Parotid gland (tissue), 1 donor: ENCODE results near the gene WNT2B.

GRCh38 chr1:110870766-110871499, 2.0 kb upstream of the CD53 start:
- PRO-cap, result no peak

DNA sequence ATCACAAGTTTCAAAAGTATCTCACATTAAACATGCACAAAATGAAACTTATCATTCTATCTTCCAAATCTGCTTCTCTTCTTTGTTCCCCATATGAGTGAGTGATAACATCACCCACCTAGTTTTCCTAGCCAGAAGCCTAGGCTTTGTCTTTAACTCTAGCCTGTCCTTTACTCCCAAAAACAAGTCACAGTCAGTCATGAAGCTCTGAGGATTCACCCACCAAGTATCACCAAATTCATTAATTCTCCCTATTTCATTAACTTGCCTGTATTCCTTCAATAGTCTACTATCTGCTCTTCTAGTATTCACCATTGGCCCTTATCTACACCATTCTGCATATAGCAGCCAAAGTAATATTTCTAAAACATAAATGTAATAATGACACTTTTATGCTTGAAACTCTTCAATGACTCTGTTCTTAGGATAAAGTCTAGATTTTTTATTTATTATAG, 28.9 kb downstream of the CD53 start:
- PRO-cap, result no peak

GRCh38 chr1:110960733-110961280, 2.9 kb downstream of the LRIF1 start:
- PRO-cap, result no peak

GRCh38 chr1:110962794-110963173, 938 bp downstream of the LRIF1 start:
- PRO-cap, result no peak

DNA sequence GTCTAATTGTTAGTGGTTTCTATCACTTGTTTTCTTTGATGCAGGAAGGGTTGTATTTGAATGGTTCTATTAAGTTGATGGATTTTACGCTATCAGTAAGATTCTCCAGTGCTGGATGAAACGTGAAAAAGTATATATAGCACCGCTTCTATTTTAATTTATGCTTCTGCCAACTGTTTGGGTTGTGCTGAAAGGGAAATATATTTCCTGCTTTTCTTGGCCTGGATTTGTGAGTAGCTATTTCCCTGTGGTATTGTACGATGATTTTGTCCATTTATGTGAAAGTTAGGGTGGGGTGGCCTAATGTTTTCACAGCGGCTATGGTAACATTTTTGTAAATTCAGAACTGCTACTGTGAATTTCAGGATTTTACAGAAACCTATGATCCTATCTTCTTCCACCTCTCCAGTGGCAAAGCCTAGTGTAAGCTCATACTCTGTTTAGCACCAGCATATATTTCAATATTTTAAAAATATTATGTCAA, 352 bp downstream of the C1orf162 start:
- PRO-cap, result no peak

- PRO-cap, result no peak
Observed at GRCh38 chr1:111598301-111599025, 21.1 kb upstream of the RAP1A start.

GRCh38 chr1:111738758-111739323, 354 bp downstream of the INKA2 start:
- PRO-cap, result unidirectional peak, minus-strand start at chr1:111739075

GRCh38 chr1:112394054-112395027, 1.7 kb upstream of the CTTNBP2NL start:
- PRO-cap, result bidirectional peak, plus-strand start at chr1:112394319, minus-strand start at chr1:112394321

GRCh38 chr1:112399529-112399815, 3.5 kb downstream of the CTTNBP2NL start:
- PRO-cap, result bidirectional peak, plus-strand start at chr1:112399712, minus-strand start at chr1:112399596

GRCh38 chr1:112508589-112509681, at the start of gene WNT2B:
WNT2B (plus strand) TSS chr1:112508965.
- PRO-cap, result unidirectional peak, plus-strand start at chr1:112508772; unidirectional peak, plus-strand start at chr1:112508935

- PRO-cap, result bidirectional peak, plus-strand start at chr1:112513345, minus-strand start at chr1:112513230
Observed at GRCh38 chr1:112512853-112513716, 4.3 kb downstream of the WNT2B start.

DNA sequence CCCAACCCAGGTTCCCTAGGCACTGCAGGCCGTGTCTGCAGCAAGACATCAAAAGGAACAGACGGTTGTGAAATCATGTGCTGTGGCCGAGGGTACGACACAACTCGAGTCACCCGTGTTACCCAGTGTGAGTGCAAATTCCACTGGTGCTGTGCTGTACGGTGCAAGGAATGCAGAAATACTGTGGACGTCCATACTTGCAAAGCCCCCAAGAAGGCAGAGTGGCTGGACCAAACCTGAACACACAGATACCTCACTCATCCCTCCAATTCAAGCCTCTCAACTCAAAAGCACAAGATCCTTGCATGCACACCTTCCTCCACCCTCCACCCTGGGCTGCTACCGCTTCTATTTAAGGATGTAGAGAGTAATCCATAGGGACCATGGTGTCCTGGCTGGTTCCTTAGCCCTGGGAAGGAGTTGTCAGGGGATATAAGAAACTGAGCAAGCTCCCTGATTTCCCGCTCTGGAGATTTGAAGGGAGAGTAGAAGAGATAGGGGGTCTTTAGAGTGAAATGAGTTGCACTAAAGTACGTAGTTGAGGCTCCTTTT, 11.6 kb downstream of the WNT2B start:
- PRO-cap, result no peak

- PRO-cap, result no peak
Observed at GRCh38 chr1:112524232-112524786, 15.5 kb downstream of the WNT2B start.

- PRO-cap, result unidirectional peak, plus-strand start at chr1:112674871; unidirectional peak, minus-strand start at chr1:112675361
Observed at GRCh38 chr1:112674768-112675823, 637 bp downstream of the MOV10 start.

- PRO-cap, result no peak
Observed at GRCh38 chr1:112676196-112676575, 1.7 kb downstream of the MOV10 start.

GRCh38 chr1:112852149-112852669, 103.8 kb downstream of the SLC16A1 start:
- PRO-cap, result no peak

DNA sequence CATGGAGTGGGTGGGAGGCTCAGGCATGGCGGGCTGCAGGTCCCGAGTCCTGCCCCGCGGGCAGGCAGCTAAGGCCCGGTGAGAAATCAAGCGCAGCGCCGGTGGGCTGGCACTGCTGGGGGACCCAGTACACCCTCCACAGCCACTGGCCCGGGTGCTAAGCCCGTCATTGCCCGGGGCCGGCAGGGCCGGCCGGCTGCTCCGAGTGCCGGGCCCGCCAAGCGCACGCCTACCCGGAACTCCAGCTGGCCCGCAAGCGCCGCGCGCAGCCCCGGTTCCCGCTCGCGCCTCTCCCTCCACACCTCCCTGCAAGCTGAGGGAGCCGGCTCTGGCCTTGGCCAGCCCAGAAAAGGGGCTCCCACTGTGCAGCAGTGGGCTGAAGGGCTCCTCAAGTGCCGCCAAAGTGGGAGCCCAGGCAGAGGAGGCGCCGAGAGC, 101.4 kb downstream of the SLC16A1 start:
- PRO-cap, result no peak

GRCh38 chr1:112928942-112929546, 27.0 kb downstream of the SLC16A1 start:
- PRO-cap, result no peak

- PRO-cap, result no peak
Observed at GRCh38 chr1:112997748-112998351, 41.9 kb upstream of the SLC16A1 start.

GRCh38 chr1:113191270-113192300, 118.6 kb downstream of the LRIG2 start:
- PRO-cap, result no peak